ENCODE data around the genes GPR137B, WDR64 and CEP170.

GRCh38 chr1:236141850-236142656, at the start of gene GPR137B:
Gene GPR137B (plus strand): TSS chr1:236142539.
- PRO-cap = unidirectional peak, plus-strand start at chr1:236142505; unidirectional peak, plus-strand start at chr1:236142553
- RAMPAGE, long total RNA, 3 experiments = no peak in any of the 3 experiments

GRCh38 chr1:236332360-236332746, 50.6 kb upstream of the ERO1B start:
- PRO-cap = no peak
- RAMPAGE, long total RNA, 3 experiments = no peak in any of the 3 experiments

DNA sequence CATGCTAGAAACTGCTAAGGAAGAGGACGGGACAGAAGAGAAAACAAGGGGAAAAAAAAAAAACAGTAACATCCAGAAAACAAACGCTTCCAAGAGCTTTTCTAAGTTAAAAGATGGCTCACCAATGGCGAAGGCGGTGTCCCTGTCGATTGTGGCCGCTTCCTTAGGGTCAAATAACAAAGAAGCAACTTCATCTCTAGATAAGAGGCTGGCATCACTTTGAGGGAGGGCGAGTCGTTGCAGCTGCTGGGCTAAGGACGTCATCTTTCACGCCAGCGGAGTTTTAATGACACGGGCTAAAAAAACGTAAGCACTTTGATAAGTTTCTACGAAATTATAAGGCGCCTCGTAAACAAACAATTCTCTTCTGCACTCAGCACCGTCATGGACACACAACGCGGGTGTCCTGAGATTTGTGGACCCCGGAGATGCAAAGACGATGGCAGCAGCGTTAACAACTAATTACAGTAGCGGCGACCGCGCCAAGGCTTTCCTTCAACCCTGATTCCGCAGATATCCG, 424 bp downstream of the HEATR1 start:
- PRO-cap = no peak
- RAMPAGE, long total RNA, 3 experiments = no peak in any of the 3 experiments

GRCh38 chr1:236701826-236702122, 15.5 kb downstream of the ACTN2 start:
- PRO-cap = no peak
- RAMPAGE, long total RNA, 3 experiments = no peak in any of the 3 experiments

DNA sequence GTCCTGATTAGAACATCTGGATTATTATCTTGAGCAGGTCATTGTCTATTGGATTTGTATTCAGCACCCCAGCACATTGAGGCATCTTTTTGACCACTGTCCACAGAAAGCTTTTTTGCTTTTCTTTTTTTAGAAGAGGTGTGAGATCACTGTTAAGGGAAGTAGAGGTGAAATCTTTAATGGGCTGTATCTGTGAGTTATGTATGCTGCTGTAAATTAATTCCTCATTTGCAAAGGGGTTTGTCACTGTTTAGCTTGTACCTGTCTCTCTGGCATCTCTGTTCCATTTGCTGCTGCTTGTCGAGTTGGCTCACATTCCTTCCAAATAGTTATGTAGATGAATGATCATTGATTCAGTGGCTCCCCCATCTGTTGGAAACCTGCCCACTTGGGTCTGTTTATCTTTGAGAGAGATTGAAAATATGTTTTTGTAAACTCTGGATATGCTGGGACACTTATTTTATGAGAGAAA, 3.2 kb downstream of the RYR2 start:
- PRO-cap = no peak
- RAMPAGE, long total RNA, 3 experiments = no peak in any of the 3 experiments

DNA sequence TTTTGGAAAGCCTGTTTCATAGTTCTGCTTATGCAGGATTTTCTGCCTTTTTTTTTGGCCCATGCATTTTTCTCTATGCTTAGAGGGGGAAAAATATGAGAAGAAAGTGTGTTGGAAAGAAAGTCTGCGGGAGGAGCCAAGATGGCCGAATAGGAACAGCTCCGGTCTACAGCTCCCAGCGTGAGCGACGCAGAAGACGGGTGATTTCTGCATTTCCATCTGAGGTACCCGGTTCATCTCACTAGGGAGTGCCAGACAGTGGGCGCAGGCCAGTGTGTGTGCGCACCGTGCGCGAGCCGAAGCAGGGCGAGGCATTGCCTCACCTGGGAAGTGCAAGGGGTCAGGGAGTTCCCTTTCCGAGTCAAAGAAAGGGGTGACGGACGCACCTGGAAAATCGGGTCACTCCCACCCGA, 33.2 kb downstream of the RYR2 start:
- PRO-cap = no peak
- RAMPAGE, long total RNA, 3 experiments = no peak in any of the 3 experiments

DNA sequence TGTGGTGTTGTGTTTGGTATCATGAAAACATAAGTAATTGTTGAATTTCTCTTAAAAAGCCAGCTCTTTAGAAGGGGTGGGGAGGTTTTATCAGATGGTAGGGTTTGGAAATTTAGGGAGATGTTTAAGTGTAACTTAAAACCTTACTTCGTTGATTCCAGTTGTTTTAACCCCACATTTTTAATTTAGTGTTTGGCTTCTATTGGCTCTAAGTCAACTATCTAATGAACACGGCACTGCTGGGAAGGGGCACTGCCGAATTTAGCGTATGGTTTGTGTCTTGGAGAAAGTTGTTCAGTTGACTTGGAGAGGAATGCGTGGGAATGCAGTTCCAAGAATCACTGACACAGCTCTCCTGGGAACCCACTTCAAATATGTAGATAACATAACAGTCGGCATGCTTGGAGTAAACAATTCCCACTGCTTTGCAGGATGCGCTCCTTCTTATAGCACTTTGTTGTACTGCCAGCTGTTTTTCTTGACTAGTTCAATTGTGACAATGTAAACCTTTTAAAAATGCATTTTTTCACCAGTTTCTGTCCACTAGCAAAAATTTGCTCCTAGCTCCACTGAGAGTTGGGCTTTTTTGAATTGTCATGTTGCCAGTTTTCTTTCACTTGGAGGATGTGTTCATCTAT, 104.2 kb downstream of the RYR2 start:
- PRO-cap = no peak
- RAMPAGE, long total RNA, 3 experiments = no peak in any of the 3 experiments

DNA sequence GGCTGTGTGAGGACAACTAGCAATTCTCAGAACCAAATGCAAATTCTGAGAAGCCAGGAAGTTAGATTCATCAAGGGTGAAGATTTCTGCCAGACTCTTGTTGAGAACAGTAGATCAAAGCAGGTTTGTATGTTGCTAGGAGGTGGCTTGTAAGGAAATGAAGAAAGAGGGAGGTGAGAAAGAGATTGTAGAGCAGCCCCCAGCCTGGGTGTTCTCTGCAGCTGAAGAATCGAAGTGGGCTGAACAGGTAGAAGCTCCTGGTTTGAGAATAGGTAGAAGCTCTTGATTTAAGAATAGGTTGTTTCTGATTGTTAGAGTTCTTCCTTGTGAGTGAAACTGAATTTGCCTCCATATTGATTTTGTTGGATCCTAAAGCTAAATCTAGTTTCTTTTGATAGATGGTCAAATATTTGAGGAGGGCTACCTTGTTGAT, 153.9 kb downstream of the ZP4 start:
- PRO-cap = no peak
- RAMPAGE, long total RNA, 3 experiments = no peak in any of the 3 experiments

- PRO-cap = no peak
- RAMPAGE, long total RNA, 3 experiments = no peak in any of the 3 experiments
These were observed 91.0 kb downstream of the ZP4 start for GRCh38 chr1:237799782-237800137.

DNA sequence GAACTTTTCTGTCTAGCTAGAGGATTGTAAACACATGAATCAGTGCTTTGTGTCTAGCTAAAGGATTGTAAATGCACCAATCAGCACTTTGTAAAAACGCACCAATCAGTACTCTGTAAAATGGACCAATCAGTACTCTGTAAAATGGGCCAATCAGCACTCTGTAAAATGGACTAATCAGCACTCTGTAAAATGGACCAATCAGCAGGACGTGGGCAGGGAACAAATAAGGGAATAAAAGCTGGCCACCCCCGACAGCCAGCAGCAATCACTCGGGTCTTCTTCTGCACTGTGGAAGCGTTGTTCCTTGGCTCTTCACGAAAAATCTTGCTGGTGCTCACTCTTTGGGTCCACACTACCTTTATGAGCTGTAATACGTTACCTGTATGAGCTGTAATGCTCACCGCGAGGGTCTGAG, 463.8 kb upstream of the ZP4 start:
- PRO-cap = no peak
- RAMPAGE, long total RNA, 3 experiments = no peak in any of the 3 experiments

DNA sequence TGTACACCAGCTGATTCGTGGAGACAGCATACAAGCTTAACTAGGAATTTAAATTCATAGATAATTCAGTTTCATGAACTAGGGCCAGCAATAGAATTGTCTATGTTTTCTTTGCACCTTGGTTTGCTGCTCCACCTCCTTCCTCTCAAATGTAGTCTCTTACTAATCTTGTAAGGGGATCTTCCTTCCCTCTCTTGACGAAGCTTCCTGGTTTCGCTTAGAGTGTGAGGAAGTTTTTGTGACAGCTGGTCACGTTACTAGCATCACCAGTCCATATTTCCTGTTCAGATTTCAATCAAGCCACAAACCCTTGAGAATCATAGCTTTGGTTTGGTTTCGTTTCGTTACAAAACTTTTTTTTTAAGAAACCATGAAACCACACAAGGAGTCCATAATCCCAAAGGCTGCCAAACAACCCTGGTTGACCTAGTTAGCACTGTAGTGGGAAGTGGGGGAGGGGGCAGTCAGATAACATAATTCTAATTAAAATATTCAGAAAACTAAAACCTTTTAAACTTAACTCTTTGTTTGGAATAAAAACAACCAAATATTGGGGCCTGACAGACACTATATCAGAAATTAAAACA, 35.7 kb downstream of the GREM2 start:
- PRO-cap = bidirectional peak, plus-strand start at position 276 of the sequence, minus-strand start at position 161 of the sequence
- RAMPAGE, long total RNA, 3 experiments = no peak in any of the 3 experiments

DNA sequence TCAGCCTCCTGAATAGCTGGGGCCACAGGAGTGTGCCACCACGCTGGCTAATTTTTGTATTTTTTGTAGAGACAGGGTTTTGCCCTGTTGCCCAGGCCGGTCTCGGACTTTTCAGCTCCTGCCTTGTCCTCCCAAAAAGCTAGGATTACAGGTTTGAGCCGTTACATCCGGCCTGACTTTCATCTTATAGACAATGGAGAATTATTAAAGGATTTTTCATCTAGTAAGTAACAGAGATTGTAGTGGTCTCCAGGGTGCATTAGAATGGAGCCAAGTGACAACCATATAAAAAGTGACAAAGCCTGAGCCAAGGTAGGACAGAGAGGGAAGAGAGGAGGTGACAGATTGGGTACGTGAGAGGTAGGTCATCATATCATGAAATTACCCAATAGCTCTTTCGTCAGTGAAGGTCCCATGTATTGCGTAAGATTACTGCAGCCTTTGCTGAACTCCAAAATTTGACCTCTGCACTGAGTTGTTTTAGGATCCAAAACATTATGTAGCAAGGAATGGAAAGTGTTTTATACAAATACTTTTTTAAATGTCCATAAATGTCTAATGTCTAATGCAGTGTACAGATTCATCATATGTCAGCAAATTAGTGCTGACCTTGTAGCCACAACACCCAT, 37.7 kb upstream of the GREM2 start:
- PRO-cap = no peak
- RAMPAGE, long total RNA, 3 experiments = no peak in any of the 3 experiments

- PRO-cap = no peak
- RAMPAGE, long total RNA, 3 experiments = no peak in any of the 3 experiments
These were observed 5.0 kb downstream of the CHML start for GRCh38 chr1:241634957-241635879.

DNA sequence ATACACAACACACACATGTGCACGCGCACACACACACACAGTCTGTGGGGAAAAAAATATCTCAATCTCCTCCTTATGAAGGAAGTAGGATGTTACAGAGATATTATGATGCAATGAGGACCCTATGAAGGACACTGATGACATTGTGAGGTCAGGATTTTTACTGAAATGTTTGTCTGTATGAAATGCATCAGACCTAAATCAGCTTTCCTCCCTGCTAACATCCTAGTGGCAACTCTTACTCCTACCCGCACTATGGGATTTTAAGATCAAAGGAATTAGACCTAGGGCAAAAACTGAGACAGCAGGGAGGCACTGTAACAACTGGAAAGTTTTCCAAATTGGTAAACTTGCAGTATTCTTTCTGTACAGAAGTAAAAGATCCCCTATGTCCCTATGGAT, at the start of gene WDR64:
TSS of gene WDR64 (plus strand) at position 193 of the 402 bp plus-strand sequence.
- PRO-cap = no peak
- RAMPAGE, long total RNA, 3 experiments = no peak in any of the 3 experiments

DNA sequence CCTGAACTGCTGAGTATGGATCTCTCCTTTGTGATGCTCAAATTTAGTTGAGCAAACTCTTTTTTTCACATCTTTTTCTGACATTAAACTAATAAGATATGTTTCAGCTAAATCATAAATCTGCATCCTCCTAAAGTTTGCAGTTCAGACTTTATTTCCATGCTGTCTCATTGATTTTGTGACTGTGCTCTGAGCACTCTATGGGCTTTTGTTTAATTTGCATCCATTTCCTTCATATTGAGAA, 56.9 kb downstream of the WDR64 start:
- PRO-cap = no peak
- RAMPAGE, long total RNA, 3 experiments = no peak in any of the 3 experiments

DNA sequence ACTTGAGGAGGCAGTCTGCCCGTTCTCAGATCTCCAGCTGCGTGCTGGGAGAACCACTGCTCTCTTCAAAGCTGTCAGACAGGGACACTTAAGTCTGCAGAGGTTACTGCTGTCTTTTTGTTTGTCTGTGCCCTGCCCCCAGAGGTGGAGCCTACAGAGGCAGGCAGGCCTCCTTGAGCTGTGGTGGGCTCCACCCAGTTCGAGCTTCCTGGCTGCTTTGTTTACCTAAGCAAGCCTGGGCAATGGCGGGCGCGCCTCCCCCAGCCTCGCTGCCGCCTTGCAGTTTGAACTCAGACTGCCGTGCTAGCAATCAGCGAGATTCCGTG, 52.0 kb upstream of the MAP1LC3C start:
- PRO-cap = no peak
- RAMPAGE, long total RNA, 3 experiments = no peak in any of the 3 experiments

GRCh38 chr1:242890089-242890779, 364.8 kb downstream of the CEP170 start:
- PRO-cap = no peak
- RAMPAGE, long total RNA, 3 experiments = no peak in any of the 3 experiments

DNA sequence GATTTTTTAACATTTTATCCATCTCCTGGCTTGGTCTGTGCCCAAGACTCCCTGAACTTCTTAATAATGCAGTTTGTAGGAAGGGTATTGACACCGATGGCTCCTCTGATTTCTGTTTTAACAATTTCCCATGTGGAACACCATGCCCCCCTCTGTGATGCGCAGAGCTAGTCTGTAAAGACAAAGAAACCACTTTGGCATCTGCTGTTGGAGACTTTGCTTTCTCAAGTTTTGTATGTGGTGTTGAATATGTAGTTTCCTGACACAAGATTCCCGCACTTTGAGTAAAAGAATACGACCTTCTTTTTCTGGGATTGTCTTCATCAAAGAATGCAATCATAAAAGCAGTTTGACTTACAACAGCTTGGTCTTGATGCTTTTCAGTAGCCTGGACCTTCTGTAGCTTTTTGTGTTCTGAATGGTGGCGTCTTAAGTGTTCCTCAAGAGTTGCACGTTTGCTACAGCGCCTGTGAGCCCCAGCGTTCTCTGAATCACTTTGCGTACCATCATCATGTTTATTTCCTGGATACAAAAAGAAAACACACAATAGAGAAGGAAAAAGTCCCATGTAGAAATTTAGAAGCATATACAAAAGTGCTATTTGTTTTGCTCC, 69.1 kb downstream of the CEP170 start:
- PRO-cap = no peak
- RAMPAGE, long total RNA, 3 experiments = no peak in any of the 3 experiments

GRCh38 chr1:243254872-243255624, at the start of gene CEP170:
Gene CEP170 (minus strand): TSS chr1:243255281.
- PRO-cap = bidirectional peak, plus-strand start at chr1:243254976, minus-strand start at chr1:243255037; bidirectional peak, plus-strand start at chr1:243255130, minus-strand start at chr1:243255203; bidirectional peak, plus-strand start at chr1:243255418, minus-strand start at chr1:243255444; unidirectional peak, minus-strand start at chr1:243255481; unidirectional peak, minus-strand start at chr1:243255580
- RAMPAGE, long total RNA, 3 experiments = start-site peak on the minus strand in 3 of 3 experiments, at chr1:243255049-243255263 at its widest, 21 to 146 reads per replicate

GRCh38 chr1:243284179-243284875, 28.5 kb downstream of the SDCCAG8 start:
- PRO-cap = no peak
- RAMPAGE, long total RNA, 3 experiments = no peak in any of the 3 experiments